Osteocyte (in vitro differentiated cells): ENCODE data around the gene KIAA1217.

GRCh38 chr10:22340195-22340738, 5.0 kb upstream of the SPAG6 start:
- PRO-cap = unidirectional peak, plus-strand start at chr10:22340397; bidirectional peak, plus-strand start at chr10:22340593, minus-strand start at chr10:22340629

DNA sequence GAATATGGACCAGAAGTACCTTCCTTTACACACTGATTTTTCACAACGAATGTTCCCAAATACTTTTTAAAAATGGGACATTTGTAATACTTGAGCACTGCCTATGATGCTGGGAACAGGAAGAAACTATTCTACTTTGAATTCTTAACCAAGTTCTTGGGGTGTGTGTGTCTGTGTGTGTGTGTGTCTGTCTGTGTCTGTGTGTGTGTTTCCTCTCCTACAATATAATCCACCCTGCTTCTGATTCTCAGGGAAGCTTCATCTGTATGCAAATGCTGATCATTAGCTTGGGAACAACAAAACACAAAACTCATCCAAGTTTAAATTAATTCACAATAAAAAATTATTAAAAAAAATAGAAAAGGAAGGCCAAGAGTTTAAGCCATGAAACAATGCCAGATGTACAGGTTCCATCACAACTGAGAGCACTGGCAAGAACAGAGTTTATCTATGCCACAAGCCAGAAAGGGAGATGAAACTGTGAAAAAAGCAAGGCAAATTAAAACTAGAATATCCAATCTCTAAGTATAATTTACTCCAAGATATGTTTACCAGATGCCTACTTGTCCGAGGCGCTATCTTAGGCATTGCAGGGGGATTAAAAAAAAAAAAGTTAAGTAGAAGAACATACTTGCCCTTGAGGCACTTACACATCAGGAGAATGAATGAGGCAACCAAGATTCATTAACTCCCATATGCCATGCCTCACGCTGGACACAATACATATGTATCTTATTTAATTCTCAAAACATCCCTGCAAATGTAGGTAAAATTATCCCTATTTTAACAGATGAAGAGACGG, 144.7 kb downstream of the PIP4K2A start:
- PRO-cap = no peak

DNA sequence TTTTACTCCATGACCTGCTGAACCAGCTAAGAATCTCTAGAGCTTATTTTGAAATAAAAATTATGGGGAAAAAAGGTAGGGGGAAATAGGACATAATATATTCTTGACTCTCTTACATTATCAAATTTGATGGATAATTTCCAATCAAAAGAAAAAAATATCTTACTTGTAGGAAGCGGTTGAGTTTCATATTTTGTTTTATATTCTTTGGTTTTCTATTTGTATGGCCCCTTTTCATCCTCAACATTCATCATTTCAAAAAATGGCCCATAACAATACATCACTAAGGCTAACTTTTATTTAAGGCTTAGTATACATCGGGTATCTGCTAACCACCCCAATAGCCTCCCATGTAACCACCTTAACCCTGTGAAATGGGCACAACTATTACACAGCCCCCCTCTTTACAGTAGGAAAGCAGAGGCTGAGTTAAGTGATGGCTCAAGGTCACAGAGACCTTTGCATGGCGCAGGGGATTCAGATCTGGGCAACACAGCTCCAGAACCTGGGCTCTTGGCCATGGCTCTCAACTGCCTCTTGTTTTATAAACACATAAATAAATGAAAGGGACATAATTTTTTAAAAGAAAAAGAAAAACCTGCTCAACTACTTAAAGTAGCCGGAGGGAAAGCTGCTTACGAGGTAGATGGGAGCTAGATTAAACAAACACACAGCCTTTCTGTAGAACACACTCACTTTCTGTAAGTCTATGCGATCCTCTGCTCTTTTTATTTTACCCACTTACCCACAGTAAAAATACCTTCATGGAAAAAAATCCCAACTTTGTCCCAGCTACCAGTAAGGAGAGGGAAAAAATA, 81.5 kb downstream of the PIP4K2A start:
- PRO-cap = no peak

DNA sequence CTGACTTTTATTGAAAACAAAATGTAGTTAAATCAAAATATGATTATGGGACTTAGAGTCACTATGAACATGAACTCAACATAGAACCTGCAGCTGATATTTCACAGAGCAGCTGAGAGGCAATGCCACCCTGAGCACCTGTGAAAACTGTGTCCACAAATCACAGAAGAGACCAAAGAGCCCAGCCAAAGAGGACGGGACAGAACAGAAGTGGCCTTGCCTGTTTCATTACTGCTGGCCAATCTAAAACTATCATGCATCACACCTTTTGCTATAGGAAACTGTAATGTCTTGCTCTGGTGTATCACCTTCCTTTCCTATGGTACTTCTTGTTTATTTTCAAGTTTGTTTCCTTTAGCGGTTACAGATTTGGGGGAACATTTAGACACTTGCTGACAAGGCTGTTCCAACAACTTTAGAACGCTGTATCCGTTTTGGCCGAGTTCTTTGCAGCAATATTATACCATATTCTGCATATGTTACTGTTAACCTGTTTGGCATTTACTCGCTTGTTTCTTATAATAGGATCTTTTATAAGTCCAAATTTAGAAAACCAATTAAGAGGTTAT, 80.3 kb downstream of the PIP4K2A start:
- PRO-cap = no peak

GRCh38 chr10:22692499-22693160, 21.7 kb downstream of the PIP4K2A start:
- PRO-cap = no peak

DNA sequence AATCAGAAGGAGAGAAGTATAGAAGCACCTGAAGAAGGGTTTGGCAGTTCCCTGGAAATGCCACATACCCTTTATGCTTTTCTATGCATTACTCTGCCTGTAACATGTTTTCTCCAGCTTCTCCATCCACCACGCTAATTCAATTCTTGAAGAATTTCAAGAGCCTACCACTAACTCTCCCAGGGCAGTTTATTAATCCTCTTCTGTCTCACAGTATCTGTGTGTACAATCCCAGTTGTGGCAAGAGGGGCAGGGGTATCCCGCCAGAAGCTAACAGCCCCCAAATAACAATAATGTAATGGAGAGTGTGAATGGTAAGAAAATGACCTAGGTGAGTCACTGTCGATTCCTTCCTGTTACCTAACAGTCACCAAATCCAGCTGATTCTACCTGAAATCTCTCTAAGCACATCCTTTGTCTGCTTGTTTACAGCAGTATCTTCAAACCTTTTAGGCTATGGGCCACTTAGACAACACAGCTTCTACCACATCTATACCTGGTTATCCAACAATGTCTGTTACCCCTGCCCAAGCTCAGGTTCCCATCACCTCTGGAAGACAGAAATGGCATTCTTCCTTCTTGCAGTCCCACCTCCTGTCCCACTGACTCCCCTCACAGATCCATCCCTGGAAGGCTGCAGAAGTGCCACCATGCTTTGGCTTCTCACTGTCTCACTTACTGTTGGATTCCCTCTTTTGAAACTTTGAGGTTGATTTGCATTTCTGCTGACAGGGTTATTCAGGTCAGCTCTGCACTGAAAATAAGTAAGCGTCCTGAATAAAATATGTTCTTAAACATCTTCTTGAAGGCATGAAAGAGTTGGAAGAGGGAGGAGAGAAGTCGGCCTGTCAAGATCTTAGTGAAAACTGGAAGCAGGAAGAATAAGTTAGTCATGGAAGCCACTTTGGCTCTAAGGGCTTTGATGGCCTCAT, 13.2 kb downstream of the PIP4K2A start:
- PRO-cap = no peak

DNA sequence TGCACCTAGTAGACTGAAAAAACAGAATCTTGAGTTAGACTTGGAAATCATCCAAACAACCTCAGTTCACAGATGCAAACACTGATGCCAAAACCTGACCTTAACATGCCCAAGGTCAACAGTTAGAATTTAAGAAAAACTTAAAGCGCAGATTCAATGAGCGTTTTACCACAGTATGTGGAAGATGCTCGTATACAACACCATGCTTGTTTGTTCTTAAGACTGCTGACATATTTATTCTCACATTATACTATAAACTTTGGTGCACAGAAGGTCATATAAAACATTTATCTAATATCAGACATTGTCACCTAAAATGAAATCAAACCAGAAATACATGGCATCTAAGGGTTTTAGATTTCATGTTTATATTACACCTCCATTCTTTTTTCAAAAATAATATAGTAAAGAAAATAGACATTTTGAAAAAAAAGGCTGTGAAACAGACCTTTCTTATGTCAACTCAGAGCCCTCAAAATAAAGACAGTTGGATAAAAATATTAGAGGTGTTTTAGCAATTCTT, 2.8 kb downstream of the PIP4K2A start:
- PRO-cap = no peak

DNA sequence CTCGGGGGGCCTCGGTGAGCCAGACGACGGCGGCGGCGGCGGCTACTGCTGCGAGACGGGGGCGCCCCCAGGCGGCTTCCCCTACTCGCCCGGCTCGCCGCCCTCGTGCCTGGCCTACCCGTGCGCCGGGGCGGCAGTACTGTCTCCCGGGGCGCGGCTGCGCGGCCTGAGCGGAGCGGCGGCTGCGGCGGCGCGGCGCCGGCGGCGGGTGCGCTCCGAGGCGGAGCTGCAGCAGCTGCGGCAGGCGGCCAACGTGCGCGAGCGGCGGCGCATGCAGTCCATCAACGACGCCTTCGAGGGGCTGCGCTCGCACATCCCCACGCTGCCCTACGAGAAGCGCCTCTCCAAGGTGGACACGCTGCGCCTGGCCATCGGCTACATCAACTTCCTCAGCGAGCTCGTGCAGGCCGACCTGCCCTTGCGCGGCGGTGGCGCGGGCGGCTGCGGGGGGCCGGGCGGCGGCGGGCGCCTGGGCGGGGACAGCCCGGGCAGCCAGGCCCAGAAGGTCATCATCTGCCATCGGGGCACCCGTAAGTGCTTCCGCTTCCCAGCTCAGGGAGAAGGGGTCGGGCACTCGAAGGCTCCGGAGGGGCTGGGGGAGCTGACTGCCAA, 779 bp downstream of the PTF1A start:
- PRO-cap = no peak

- PRO-cap = no peak
These were observed 1.3 kb upstream of the C10orf67 start for GRCh38 chr10:23345904-23346362.

- PRO-cap = no peak
These were observed 35.5 kb upstream of the OTUD1 start for GRCh38 chr10:23403304-23403885.

GRCh38 chr10:23442193-23443080, 3.6 kb downstream of the OTUD1 start:
- PRO-cap = no peak

GRCh38 chr10:23448584-23449143, 9.8 kb downstream of the OTUD1 start:
- PRO-cap = no peak

GRCh38 chr10:23558556-23558941, 119.7 kb downstream of the OTUD1 start:
- PRO-cap = no peak

GRCh38 chr10:24080105-24080541, 128.8 kb upstream of the KIAA1217 start:
- PRO-cap = no peak

- PRO-cap = bidirectional peak, plus-strand start at chr10:24208961, minus-strand start at chr10:24208950
These were observed at the start of gene KIAA1217 for GRCh38 chr10:24208650-24209863. Gene KIAA1217 (plus strand): TSS chr10:24209138.

- PRO-cap = no peak
These were observed 4.9 kb downstream of the KIAA1217 start for GRCh38 chr10:24213825-24214256.

DNA sequence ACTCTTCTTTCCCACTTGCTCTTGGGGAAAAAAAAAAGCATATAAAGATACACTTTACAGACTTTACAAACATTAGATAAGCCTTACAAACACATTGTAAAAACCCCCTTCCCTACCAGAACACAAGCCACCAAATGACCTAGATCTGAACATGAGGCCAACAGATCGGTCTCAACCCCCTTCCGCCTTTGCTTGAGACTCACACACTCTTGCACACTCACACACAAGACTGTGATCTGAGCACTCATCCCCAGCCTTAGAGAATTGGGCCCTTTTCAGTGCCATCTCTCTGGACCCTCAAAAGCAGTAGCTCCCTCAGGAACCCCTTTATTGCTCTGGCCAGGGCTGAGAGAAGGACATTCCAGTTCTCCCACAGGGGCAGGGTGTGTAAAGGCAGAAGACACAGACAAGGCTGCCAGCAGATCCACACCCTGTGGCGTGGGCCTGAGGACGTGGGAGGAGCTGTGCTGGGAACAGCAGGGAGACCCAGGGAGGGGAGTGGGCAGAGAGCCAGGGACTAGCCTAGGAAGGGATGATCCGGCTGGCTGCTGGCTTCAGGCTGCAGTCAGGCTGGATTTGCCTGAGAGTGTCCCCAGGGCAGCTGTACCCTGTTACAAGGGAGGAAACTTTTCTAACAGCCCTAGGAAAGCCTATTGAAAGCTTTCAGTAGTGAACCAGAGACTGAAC, 206.7 kb downstream of the KIAA1217 start:
- PRO-cap = no peak

DNA sequence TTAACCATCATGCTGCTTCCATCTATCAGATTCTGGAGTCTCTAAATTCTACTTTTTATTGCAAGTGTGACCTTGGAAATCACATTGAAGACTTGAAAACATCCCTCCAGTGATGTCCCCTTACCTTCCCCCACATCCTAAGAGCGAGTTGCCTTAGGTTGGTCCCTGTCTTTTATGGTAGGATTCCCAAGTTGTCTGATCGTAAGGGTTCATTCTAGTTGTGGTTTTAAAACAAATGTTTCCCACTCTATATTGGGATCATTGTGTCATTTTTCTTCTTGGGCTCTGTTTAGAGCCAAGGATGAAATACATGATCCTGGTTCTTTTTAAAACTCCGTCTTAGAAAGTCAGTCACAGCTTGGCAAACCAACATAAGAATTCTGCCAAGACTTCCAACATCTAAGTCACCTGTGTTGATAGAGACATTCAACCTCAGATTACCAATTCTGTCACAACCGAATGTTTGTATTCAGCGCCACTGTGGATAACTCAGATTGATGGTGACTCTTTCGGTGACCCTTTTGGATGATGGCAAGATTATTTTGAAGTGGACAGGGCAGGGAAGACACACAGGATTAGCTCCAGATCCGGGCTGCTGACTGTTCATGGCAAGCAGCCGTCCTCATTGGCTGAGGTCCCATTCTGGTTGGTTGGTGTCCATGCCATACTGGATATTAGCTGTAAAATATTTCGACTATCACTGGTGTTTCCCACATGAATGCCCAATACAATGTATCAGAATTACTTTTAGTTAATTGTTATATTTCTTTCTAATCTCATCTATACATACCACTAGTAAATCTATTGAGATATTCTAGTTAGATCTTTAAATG, 255.4 kb downstream of the ARHGAP21 start:
- PRO-cap = no peak

GRCh38 chr10:24524169-24524734, 199.4 kb downstream of the ARHGAP21 start:
- PRO-cap = no peak

GRCh38 chr10:24618221-24619004, 105.3 kb downstream of the ARHGAP21 start:
- PRO-cap = no peak